ENCODE measurements around the genes GPT2, DNAJA2 and ITFG1.

DNA sequence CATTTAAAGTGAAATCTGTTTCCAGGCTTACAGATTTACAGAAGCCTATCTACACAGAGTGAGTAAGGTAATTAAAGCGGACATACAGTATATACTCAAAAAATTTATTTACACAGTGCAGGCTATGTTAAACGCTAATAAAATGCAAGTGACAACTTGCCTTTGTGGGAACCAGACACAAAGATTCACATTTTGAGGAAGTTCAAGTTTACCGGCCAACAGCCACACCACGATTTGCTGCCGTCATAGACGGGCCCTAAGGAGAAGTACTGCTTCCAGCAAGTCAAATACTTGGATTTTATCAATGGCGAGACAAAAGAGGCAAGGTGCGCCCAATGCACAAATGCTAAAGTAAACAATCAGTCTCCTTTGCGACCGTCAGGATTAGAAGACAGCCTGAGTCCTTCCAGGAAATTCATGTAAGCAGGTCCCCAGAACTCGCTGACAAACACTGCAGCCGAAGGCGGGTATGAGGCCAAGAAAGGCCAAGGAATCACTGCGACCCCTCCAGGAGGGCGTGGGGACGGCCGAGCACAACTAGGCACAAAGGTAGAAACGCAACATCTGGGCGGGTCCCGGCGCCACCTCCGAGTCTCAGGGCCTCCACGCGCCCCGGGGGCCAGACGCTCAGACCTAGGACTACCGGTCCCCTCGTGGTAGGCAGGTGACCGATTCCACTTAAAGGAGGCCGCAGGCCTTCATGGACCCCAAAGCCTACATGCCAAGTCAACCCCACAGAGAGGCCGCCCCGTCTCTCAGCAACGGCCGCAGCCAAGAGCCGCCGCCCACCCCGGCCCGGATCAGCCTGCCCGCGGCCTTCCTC lies 613 bp downstream of the VPS35 start:
- PRO-cap: unidirectional peak, plus-strand start at position 597 of the sequence
CAGE:
- cytosol, long polyA minus RNA: no peak
- cytosol, long polyA plus RNA: no peak
- long polyA plus RNA: no peak
- nucleus, long polyA minus RNA: no peak
- nucleus, long polyA plus RNA: no peak

DNA sequence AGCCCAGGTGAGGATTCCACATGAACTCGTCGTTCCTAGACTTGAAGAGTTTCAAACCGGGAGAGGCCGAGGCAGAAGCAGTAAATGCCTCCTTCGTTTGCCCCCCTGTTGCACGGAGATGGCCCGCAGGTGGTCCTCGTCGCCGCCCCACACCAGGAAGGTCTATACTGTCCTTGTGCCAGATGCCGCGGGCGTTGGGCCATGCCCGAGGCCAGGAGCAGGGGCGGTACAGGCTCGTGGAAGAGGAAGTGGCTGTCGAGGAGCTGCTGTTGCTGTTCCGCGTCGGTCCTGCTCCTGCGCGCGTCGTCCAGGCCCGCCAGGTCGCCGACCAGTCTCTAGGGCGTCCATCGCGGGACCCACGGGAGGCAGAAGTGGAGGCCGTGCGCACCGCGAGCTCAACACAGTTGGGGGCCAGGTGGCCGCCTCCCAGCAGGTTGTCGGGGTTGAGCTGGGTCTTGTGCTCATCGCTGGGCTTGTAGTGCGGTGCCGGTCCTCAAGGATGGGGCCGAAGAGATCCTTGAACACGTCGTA lies 12.9 kb upstream of the C16orf87 start:
- PRO-cap: no peak
CAGE:
- cytosol, long polyA minus RNA: no peak
- cytosol, long polyA plus RNA: no peak
- long polyA plus RNA: no peak
- nucleus, long polyA minus RNA: no peak
- nucleus, long polyA plus RNA: no peak

DNA sequence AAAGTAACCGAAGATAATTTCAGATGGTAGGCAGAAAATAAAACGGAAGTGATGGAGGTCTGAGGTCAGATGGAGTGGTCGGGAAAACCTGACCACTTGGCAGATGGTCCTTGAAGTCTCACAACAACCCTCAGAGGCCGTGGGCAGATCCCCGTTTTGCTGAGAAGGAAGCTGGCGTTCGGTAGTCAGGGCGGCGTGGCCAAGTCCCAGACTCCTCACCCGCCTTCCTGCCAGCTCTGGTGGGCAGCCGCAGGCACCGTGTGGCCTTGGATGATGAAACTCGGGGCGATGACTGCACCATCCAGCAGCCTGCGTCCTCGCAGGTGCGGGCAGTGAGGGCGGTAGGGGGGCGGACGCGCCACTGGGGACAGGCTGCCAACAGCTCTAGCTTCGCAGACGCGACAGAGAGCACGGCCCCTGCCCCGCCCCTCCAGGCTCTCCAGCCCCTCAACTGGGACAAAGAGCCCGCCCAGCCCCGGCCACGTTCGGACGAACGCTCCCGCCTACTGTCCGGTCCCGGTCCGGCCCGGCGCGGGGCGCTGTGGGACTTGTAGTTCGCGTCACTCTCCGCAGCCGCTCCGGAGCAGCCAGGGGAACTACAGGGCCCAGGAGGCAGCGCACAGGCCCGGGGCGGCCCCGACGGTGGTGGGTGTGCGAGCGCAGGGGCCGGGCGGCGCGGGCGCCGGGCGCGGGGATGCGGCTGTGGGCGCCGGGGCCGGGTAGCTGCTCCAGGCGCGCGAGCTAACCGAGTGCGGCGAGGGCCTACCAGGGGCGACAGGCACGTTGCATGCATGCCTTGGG lies at the start of gene GPT2:
TSS of gene GPT2 (plus strand) at position 673 of the 801 bp plus-strand sequence.
- PRO-cap: bidirectional peak, plus-strand start at position 622 of the sequence, minus-strand start at position 458 of the sequence
CAGE:
- cytosol, long polyA minus RNA: no peak
- cytosol, long polyA plus RNA: no peak
- long polyA plus RNA: no peak
- nucleus, long polyA minus RNA: start-site peak on the plus strand centred at position 665 of the sequence, 90 bp wide, 21 reads
- nucleus, long polyA plus RNA: no peak

DNA sequence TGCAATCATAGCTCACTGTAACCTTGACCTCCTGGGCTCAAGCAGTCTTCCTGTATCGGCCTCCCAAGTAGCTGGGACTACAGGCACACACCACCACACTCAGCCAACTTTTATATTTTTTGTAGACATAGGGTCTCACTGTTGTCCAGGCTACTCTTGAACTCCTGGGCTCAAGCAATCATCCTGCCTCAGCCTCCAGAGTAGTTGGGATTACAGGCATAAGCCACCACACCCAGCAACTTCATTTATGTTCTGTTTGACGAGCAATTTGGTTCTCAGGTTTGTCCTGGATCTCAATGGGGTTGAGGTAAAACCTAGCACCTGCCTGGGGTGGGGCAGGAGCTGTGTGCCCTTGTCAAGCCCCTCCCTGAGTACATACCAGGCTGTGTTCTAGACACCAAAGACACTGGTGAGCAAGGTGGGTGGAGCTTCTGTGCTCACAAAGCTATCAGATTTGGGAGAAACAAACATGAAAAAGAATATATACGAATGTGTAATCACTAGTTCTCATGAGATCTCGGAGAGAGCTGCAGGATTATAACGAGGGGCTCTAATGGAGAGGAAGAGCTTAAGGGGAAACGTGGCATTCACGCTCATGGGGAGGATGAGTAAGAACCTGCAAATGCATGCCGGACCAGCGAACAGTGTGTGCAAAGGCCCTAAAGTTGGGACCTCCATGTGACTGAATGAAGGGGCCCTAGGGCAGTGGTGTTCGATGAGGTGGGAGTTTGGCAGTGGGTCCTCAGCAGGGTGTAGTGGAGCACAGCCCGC lies 19.4 kb downstream of the GPT2 start:
- PRO-cap: no peak
CAGE:
- cytosol, long polyA minus RNA: no peak
- cytosol, long polyA plus RNA: no peak
- long polyA plus RNA: no peak
- nucleus, long polyA minus RNA: no peak
- nucleus, long polyA plus RNA: no peak

- PRO-cap: no peak
CAGE:
- cytosol, long polyA minus RNA: no peak
- cytosol, long polyA plus RNA: no peak
- long polyA plus RNA: no peak
- nucleus, long polyA minus RNA: no peak
- nucleus, long polyA plus RNA: no peak
Observed at GRCh38 chr16:46929853-46930455, 43.5 kb downstream of the DNAJA2 start.

DNA sequence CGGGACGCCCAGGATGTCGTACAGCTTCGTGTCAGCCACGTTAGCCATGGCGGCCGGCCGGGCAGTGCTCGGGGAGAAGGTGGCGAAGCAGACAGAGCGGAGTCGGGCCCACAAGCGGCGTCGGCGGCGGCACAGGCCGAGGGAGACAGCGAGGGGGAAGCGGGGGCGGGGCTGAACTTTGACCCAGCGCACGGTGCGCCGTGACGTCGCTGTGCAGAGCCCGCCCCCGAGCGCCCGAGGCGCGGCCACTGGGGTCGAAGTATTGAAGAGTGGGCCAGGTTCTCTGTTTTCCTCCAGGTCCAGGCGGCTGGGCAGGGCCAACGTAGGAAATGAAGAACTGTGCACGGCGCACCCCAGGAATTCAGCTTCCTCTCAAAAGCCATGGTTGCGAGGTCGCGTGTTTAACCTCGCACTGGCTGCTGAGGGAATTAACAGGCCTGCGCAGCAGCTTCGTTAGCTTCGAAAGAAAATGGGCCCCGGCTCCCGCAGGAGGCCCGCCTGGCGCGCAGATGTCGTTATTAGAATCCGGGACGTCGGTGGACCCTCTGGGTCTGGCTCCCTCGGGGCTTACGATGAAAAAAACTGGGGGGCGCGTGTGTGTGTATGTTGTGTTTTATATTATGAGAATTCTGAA lies at the start of gene DNAJA2:
TSS of gene DNAJA2 (minus strand) at position 150 of the 634 bp plus-strand sequence.
- PRO-cap: bidirectional peak, plus-strand start at position 296 of the sequence, minus-strand start at position 144 of the sequence
CAGE:
- cytosol, long polyA minus RNA: start-site peak on the minus strand centred at position 131 of the sequence, 45 bp wide, 92 reads
- cytosol, long polyA plus RNA: start-site peak on the minus strand centred at position 136 of the sequence, 54 bp wide, 257 and 349 reads in 2 replicates
- long polyA plus RNA: no peak
- nucleus, long polyA minus RNA: start-site peak on the plus strand centred at position 247 of the sequence, 21 bp wide, 20 reads
- nucleus, long polyA plus RNA: start-site peak on the minus strand centred at position 130 of the sequence, 41 bp wide, 22 and 90 reads in 2 replicates

GRCh38 chr16:47143312-47143734 lies 422 bp downstream of the NETO2 start:
- PRO-cap: bidirectional peak, plus-strand start at chr16:47143583, minus-strand start at chr16:47143464
CAGE:
- cytosol, long polyA minus RNA: no peak
- cytosol, long polyA plus RNA: no peak
- long polyA plus RNA: no peak
- nucleus, long polyA minus RNA: no peak
- nucleus, long polyA plus RNA: no peak

GRCh38 chr16:47460663-47461528 lies at the start of gene ITFG1:
ITFG1 (minus strand) TSS chr16:47461063.
- PRO-cap: bidirectional peak, plus-strand start at chr16:47461377, minus-strand start at chr16:47461045
CAGE:
- cytosol, long polyA minus RNA: start-site peak on the minus strand at chr16:47461054-47461063, 45 reads; start-site peak on the minus strand at chr16:47461180-47461267, 10 reads; start-site peak on the plus strand at chr16:47461330-47461339, 49 reads
- cytosol, long polyA plus RNA: start-site peak on the plus strand at chr16:47461312-47461339, 147 and 72 reads in 2 replicates
- long polyA plus RNA: start-site peak on the minus strand at chr16:47461181-47461274, 22 and 29 reads in 2 replicates; start-site peak on the plus strand at chr16:47461317-47461350, 385 and 312 reads in 2 replicates
- nucleus, long polyA minus RNA: start-site peak on the plus strand at chr16:47461342-47461348, 68 reads
- nucleus, long polyA plus RNA: start-site peak on the minus strand at chr16:47461054-47461067, 24 and 69 reads in 2 replicates; start-site peak on the minus strand at chr16:47461182-47461277, 17 and 26 reads in 2 replicates; start-site peak on the plus strand at chr16:47461320-47461336, 70 and 149 reads in 2 replicates

GRCh38 chr16:47565556-47565886 lies 104.4 kb downstream of the PHKB start:
- PRO-cap: no peak
CAGE:
- cytosol, long polyA minus RNA: no peak
- cytosol, long polyA plus RNA: no peak
- long polyA plus RNA: no peak
- nucleus, long polyA minus RNA: no peak
- nucleus, long polyA plus RNA: no peak

- PRO-cap: no peak
CAGE:
- cytosol, long polyA minus RNA: no peak
- cytosol, long polyA plus RNA: no peak
- long polyA plus RNA: no peak
- nucleus, long polyA minus RNA: no peak
- nucleus, long polyA plus RNA: no peak
Observed at GRCh38 chr16:47574700-47575062, 113.5 kb downstream of the PHKB start.

- PRO-cap: no peak
CAGE:
- cytosol, long polyA minus RNA: no peak
- cytosol, long polyA plus RNA: no peak
- long polyA plus RNA: no peak
- nucleus, long polyA minus RNA: no peak
- nucleus, long polyA plus RNA: no peak
Observed at GRCh38 chr16:47779405-47780159, 318.5 kb downstream of the PHKB start.

- PRO-cap: no peak
CAGE:
- cytosol, long polyA minus RNA: no peak
- cytosol, long polyA plus RNA: no peak
- long polyA plus RNA: no peak
- nucleus, long polyA minus RNA: no peak
- nucleus, long polyA plus RNA: no peak
Observed at GRCh38 chr16:48234643-48235090, 9.4 kb upstream of the LONP2 start.

- PRO-cap: no peak
CAGE:
- cytosol, long polyA minus RNA: no peak
- cytosol, long polyA plus RNA: no peak
- long polyA plus RNA: no peak
- nucleus, long polyA minus RNA: no peak
- nucleus, long polyA plus RNA: no peak
Observed at GRCh38 chr16:48235100-48236007, 8.7 kb upstream of the LONP2 start.

GRCh38 chr16:48238054-48238425 lies 6.1 kb upstream of the LONP2 start:
- PRO-cap: no peak
CAGE:
- cytosol, long polyA minus RNA: no peak
- cytosol, long polyA plus RNA: no peak
- long polyA plus RNA: no peak
- nucleus, long polyA minus RNA: no peak
- nucleus, long polyA plus RNA: no peak

DNA sequence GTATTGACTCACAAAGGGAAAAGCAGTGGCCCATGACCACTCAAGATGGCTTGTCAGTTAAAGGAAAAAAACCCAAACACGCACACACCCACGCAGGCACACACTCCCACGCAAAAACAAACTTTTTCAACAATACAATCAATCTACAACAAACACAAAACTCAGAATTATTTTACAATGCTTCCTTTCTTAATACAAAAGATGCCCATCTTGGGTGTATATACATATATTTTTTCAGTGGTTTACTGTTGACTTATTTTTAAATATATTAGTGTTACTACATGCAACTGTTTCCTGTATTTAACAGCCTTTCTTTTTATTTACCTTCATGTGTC lies 24.1 kb downstream of the SIAH1 start:
- PRO-cap: no peak
CAGE:
- cytosol, long polyA minus RNA: no peak
- cytosol, long polyA plus RNA: no peak
- long polyA plus RNA: no peak
- nucleus, long polyA minus RNA: no peak
- nucleus, long polyA plus RNA: no peak

GRCh38 chr16:48393729-48394431 lies 8.7 kb upstream of the SIAH1 start:
- PRO-cap: no peak
CAGE:
- cytosol, long polyA minus RNA: no peak
- cytosol, long polyA plus RNA: no peak
- long polyA plus RNA: no peak
- nucleus, long polyA minus RNA: no peak
- nucleus, long polyA plus RNA: no peak

DNA sequence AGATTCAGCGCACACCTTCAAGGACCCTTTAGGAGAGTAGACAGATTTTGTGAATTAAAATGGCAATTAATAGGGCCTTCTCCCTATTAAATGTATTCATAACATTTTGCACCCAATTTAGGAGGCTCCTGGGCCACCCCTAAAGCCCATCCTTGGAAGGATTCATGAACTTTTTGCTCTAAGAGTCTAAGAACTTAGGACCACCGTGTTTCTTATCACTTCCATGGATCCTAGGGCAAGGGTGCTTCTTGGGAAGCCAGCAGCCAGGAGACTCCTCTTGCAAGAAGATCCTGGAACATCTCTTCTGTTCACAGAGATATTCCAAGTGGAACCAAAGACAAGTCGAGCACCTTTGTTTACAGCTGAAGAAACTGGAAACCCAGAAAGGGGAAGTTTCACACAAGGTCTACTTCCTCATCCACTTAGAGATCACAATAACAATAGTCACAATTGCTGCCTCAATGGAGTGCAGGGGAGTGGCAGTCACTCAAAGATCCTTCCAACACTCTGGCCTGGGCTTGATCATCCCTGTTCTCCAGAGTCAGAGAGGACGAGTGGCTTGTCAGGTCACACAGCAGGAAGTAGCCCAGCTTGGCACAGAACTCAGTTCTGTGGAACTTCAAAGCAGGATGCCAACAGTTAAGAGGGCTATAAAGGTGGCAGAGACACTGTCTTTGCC lies 46.8 kb upstream of the SIAH1 start:
- PRO-cap: no peak
CAGE:
- cytosol, long polyA minus RNA: no peak
- cytosol, long polyA plus RNA: no peak
- long polyA plus RNA: no peak
- nucleus, long polyA minus RNA: no peak
- nucleus, long polyA plus RNA: no peak

DNA sequence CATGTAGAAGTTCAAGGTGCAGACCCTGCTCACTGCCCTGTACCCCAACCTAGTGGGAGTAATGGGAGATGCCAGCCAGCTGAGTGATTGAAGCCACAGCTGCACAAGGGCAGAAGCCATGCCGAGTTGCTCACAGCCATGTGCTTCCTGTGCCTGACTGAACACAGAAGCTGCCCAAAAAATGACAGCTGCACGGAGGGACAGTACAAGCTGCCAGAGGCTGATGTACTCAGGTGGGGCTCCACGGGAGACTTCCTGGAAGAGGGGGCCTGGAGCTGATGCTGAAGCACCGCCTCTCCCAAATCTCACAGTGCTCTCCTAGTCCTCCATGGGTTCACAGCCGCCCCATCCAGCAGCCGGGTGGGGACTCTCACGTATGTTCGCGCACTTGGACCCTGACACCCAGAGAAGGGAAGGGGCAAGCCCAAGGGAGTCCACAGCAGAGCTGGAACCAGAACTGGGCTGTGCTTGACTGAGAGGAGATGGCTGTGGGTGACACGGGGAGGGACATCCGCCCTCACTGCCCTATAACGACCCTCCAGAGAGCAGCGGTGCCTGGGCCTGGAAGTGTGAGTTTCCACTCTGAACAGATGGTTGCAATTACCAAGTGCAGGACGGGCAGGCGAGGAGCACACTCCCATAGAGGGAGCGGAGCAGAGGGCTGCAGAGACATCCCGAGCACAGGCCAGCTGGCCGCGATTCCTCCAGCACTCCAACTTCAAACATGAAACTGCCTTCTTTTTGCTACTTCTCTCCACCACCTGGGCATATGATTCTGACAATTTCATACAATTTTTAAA lies 78.5 kb downstream of the N4BP1 start:
- PRO-cap: no peak
CAGE:
- cytosol, long polyA minus RNA: no peak
- cytosol, long polyA plus RNA: no peak
- long polyA plus RNA: no peak
- nucleus, long polyA minus RNA: no peak
- nucleus, long polyA plus RNA: no peak

DNA sequence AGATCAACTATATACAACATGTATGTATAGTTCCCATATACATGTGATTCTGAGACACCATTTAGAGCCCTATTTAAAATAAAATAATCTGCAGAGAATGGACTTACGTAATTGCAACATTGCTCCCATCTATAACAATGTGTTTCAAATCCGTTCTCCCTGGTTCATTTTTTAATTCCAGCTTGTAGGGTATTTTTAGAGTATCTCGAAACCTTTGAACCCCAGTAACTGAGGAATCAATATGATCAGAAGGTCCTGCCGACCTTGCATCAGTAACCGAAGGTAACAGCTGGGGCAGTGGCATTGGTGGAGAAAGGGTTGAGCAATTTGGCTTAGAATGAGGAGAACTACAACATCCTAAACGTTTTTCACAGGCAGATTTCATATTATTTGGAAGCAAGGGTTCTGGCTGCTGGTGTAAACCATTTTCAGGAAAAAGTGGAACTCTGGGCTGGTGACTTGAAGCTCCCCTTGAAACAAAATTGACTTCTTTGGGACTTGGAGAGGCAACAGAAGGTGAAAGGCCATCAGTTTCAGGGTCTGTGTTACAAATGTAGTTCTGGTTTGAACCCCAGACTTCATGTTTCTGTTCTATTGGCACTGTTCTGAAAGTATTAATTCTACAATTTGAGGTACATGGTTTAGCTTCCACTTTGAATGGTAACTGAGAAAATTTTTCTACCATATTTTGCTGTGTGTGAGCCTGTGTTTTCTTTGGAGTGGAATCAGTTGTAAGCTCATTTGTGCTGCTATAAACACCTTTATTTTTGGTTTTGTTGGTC lies 49.1 kb downstream of the N4BP1 start:
- PRO-cap: no peak
CAGE:
- cytosol, long polyA minus RNA: no peak
- cytosol, long polyA plus RNA: no peak
- long polyA plus RNA: no peak
- nucleus, long polyA minus RNA: no peak
- nucleus, long polyA plus RNA: no peak

GRCh38 chr16:48568802-48569434 lies 41.1 kb downstream of the N4BP1 start:
- PRO-cap: no peak
CAGE:
- cytosol, long polyA minus RNA: no peak
- cytosol, long polyA plus RNA: no peak
- long polyA plus RNA: no peak
- nucleus, long polyA minus RNA: no peak
- nucleus, long polyA plus RNA: no peak